Cerebellum (tissue), 5 donors: Measurements from ENCODE around the genes BUD31, ZSCAN25 and CYP3A5.

GRCh38 chr7:98826699-98827204 is 43.1 kb downstream of the TMEM130 start:
- PRO-cap, 3 experiments: no peak in any of the 3 experiments
- RAMPAGE, long total RNA: no peak

- PRO-cap, 3 experiments: no peak in any of the 3 experiments
- RAMPAGE, long total RNA: no peak
Observed at GRCh38 chr7:98879582-98880294, 1.4 kb downstream of the TRRAP start.

- PRO-cap, 3 experiments: peak in 1 of 3 experiments; most common plus-strand start chr7:98922860 (in 1); most common minus-strand start chr7:98922790 (in 1)
- RAMPAGE, long total RNA: no peak
Observed at GRCh38 chr7:98922637-98923157, 44.4 kb downstream of the TRRAP start.

DNA sequence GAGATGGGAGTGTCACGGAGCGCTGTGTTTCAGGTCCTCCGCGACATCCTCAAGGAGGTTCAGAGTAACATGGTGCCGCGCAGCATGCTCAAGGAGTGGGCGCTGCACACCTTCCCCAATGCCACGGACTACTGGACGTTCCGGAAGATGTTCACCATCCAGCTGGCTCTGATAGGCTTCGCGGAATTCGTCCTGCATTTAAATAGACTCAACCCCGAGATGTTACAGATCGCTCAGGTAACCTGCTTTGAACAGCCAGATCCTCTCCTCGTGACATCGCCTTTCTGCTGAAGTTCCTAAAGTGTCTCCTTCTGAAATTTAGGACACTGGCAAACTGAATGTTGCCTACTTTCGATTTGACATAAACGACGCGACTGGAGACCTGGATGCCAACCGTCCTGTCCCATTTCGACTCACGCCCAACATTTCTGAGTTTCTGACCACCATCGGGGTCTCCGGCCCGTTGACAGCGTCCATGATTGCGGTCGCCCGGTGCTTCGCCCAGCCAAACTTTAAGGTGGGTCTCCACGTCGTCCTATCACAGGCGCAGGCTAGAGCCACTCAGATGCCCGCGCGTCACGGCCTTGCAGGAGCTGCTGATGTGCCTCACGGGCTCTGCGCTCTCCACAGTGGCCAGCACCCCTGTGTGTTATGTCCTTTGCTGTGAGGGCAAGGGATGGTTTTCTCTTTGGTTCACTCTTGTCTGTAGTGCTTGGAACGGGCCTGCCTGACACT is 132.7 kb downstream of the SMURF1 start:
- PRO-cap, 3 experiments: no peak in any of the 3 experiments
- RAMPAGE, long total RNA: no peak

DNA sequence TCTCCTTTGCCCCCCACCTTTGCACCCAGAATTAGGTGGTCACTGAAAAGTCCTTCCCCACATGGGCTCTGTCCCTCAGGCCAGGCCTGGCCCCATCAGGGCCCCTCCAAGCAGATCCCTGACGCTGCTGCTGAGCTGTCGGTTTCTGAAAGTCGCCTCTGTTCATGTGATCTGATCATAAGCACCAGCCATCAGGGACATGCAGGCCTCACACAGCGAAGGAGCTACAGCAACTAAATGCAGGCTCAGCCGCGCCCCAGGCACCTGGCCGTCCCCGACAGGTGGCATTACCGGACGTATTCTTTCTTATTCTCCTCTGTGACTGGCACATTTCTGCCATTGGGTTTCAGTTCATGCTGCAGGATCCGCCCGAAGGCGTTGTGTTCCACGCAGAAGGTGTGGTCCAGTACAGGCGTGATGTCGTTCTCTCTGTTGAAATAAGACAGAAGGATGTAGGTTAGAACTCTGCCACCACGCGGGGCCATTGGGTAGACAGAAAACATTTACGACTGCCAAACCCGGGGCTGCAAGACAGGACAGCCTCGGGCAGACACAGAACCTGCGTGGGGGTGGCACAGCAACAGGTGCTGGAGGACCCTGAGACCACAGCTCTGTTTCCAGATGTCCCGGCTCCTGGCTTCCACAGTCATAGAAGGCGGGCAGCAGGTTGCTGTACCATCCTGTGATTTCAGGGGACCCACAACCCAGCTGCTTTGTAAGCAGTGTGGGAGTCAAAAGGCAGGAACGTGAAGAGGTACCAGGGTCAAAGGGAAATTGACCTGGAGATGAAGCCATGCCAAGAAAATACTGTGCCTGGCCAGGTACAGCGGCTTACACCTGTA is 105.6 kb downstream of the SMURF1 start:
- PRO-cap, 3 experiments: no peak in any of the 3 experiments
- RAMPAGE, long total RNA: no peak

- PRO-cap, 3 experiments: no peak in any of the 3 experiments
- RAMPAGE, long total RNA: no peak
Observed at GRCh38 chr7:99127532-99128113, 16.3 kb downstream of the SMURF1 start.

- PRO-cap, 3 experiments: no peak in any of the 3 experiments
- RAMPAGE, long total RNA: no peak
Observed at GRCh38 chr7:99138678-99139537, 5.0 kb downstream of the SMURF1 start.

DNA sequence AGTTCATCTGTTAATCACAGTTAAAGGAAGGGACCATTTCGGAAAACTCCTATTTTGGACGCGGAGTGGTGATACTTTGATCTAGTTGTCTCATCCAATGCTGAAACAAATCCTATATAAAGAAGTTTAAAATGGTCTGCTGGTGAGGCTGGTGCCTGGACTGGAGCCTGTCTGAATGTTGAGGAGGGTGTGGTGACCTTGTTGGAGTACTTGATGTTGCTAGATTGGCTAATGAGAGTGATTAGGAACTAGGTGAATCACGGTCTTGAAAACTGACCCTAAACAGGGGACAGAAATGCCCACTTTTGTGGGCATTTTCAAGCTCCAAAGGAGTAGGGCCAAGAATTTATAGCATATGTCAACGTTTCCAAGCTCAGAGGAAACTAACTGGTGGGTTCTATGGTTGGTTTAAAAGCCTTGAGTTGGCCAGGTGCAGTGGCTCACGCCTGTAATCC is 2.0 kb downstream of the ARPC1A start:
- PRO-cap, 3 experiments: no peak in any of the 3 experiments
- RAMPAGE, long total RNA: no peak

DNA sequence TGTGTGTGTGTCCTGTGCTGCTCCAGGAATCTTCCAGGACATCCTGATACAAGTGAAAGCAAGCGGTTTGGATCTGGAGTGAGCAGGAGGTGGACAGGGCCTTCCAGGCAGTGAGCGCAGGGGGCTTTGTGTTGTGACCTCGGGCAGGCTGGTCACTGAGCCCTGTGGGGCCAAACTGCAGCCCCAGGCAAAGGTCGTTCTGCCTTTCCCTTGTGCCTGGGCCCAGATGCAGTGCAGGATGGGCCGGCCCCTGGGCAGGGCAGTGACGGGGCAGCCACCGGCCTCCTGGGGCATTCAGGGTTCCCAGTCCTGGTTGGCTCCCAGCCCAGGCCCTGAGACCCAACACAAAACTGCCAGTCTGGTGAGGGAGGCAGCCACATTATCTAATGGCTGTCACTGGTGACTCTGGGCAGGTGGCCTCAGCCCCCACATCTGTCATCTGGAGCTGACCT is 7.1 kb downstream of the ARPC1B start:
- PRO-cap, 3 experiments: no peak in any of the 3 experiments
- RAMPAGE, long total RNA: no peak

DNA sequence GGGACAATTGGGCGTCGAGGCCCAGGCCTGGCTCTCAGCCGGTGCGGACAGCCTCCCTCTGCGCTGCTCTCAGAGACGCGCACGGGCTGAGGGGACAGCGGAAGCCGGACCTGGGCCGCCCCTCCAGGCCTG is 152 bp downstream of the PDAP1 start:
- PRO-cap, 3 experiments: no peak in any of the 3 experiments
- RAMPAGE, long total RNA: no peak

- PRO-cap, 3 experiments: peak in 3 of 3 experiments; most common plus-strand start chr7:99408933 (in 2); most common minus-strand start chr7:99408591 (in 3)
- RAMPAGE, long total RNA: start-site peak on the minus strand at chr7:99408560-99408609, 3,045 and 728 reads in 2 replicates; start-site peak on the plus strand at chr7:99408914-99409041, 1,770 and 2,258 reads in 2 replicates
Observed at GRCh38 chr7:99408511-99409305, at the start of gene BUD31. TSS of gene BUD31 (plus strand) at chr7:99408969.

- PRO-cap, 3 experiments: no peak in any of the 3 experiments
- RAMPAGE, long total RNA: no peak
Observed at GRCh38 chr7:99418191-99418603, 9.4 kb downstream of the BUD31 start.

- PRO-cap, 3 experiments: no peak in any of the 3 experiments
- RAMPAGE, long total RNA: no peak
Observed at GRCh38 chr7:99419059-99419793, 10.5 kb downstream of the BUD31 start.

DNA sequence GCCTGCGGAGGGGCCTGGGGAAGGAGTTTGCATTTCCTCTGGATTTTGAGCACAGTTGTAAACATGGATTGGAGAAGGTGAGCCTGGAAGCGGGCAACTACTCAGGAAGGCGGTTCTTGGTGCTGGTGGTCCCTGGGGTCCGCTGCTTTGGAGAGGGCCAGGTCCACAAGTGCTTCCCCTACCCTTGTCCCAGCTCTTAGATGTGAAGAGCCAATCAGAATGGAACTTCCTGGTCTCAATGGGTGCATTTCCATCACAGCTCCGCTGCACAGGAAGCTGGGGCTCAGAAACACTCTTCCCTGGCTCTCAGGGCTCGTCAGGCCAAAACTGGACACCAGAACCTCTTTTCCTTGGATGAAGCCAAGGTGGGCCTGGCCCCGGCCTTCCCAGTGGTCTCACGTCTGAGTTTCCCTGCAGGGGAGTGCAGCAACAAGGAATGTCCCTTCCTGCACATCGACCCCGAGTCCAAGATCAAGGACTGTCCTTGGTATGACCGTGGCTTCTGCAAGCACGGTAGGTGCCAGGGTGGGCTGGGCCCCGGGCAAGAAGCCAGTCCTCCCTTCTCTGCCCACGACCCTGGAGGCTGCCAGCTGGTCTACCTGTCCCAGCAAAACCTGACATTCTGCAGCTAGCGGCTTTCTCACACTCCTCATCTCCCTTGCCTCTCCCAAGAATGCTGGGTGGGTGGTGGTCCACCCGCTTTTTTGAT is 11.3 kb downstream of the CPSF4 start:
- PRO-cap, 3 experiments: no peak in any of the 3 experiments
- RAMPAGE, long total RNA: no peak

- PRO-cap, 3 experiments: no peak in any of the 3 experiments
- RAMPAGE, long total RNA: no peak
Observed at GRCh38 chr7:99486912-99487578, 13.0 kb downstream of the ZNF394 start.

DNA sequence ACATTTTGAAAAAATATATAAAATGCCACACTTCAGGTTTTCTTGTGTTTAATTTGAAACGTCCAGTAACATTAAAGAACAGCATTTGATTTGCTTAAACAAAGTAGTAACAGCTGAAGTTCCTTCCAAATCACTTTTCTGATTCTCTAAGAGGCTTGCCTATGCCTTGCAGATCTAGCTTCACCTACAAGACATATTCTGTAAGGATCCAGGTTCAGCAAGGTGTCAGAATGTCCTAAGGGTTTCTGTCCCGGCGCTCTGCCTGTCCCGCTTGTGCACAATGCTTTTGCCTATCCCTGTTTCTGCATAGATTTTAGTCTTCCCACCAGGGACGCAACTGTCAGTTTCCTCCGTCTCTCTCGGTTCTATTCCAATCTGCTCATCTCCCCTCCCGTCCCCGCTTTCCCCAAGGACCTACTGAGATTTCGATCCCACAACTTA is 704 bp upstream of the ZNF655 start:
- PRO-cap, 3 experiments: no peak in any of the 3 experiments
- RAMPAGE, long total RNA: no peak

GRCh38 chr7:99560431-99560726 is 1.9 kb downstream of the ZNF655 start:
- PRO-cap, 3 experiments: no peak in any of the 3 experiments
- RAMPAGE, long total RNA: no peak

GRCh38 chr7:99616256-99617129 is at the start of gene ZSCAN25:
TSS of gene ZSCAN25 (plus strand) at chr7:99616946.
- PRO-cap, 3 experiments: peak in 3 of 3 experiments; most common plus-strand start chr7:99616953 (in 2); most common minus-strand start chr7:99616528 (in 1)
- RAMPAGE, long total RNA: no peak

- PRO-cap, 3 experiments: no peak in any of the 3 experiments
- RAMPAGE, long total RNA: no peak
Observed at GRCh38 chr7:99676635-99677493, 2.9 kb downstream of the CYP3A5 start.

DNA sequence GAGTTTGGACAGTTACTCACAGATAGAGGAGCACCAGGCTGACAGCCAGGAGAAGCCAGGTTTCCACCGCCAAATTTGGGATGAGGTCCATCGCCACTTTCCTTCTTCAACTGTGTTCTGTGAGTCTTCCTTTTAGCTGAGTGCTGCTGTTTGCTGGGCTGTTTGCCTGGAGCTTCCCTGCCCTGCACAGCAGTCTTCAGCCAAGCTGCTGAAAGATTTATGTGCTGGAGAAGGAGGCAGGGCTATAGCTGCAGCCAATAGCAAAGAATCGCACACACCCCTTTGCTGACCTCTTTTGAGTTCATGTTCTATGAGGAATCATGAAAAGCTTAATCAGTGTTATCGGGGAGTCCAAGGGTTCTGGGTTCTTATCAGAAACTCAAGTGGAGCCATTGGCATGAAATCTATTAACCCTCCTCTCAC is at the start of gene CYP3A5:
TSS of gene CYP3A5 (minus strand) at position 191 of the 423 bp plus-strand sequence.
- PRO-cap, 3 experiments: no peak in any of the 3 experiments
- RAMPAGE, long total RNA: no peak